Choroid plexus epithelial cell (primary cell): ENCODE data around the gene GBP5.

DNA sequence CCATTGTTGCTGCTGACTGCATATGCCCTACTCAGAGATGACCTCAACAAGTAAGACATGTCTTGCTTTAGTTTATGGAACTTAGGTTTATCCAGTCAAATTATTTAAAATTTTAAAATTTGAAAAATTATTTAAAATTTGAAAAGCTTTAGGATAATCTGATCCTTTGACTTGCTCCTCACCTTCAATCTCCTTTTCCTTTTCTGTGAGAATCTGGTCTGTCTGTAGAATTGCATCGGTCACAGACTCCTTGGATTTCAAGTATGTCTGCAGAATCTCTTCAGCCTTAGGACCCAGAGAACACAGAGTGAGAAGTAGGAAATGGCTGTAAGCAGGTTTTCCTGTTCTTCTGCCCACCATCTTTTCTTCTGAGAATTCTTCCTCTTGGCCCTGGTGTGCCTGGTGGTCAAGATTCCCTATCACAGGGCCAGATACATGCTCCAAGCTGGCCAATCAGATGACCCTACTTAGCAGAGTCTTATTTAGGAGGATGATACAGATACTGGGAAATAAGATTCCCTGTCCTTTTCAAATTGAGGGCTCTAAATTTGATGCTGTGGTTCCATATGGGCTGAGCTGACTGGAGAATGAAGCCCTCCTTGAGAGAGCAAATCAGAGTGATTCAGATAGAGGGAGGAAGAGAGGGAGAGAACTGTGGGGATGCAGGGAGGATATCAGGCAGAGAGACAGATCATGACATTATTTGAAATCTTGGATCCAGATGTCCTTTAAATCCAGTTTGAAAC lies 13.3 kb downstream of the GBP3 start:
- RRBS: no CpG with 5 or more reads among the region's 1 CpG

DNA sequence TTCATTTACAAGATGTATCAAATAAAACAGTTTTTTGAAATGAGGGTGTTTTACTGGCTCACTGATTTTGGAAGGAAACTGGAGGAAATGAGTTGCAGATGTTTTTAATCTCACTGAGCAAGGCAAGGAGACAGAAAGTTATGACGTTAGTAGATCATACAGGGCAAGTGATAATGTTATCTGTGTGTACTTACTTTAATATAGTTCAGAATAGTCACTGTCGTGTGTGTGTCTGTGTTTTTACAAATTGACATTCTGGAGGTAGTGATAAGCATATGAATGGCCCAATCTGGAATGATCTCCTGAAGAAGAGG lies 1.9 kb upstream of the GBP4 start:
- RRBS: no CpG with 5 or more reads among the region's 2 CpGs

- RRBS: no CpG with 5 or more reads among the region's 13 CpGs
These were observed at the start of gene GBP5 for GRCh38 chr1:89272563-89273465. GBP5 (minus strand) TSS chr1:89272860.

- RRBS: no CpG with 5 or more reads among the region's 9 CpGs
These were observed 40.8 kb downstream of the LRRC8B start for GRCh38 chr1:89565129-89566104.

GRCh38 chr1:89574560-89575394 lies 50.1 kb downstream of the LRRC8B start:
- RRBS: no CpG with 5 or more reads among the region's 5 CpGs

GRCh38 chr1:89583165-89583966 lies 49.6 kb upstream of the LRRC8C start:
- RRBS: no CpG with 5 or more reads among the region's 8 CpGs

DNA sequence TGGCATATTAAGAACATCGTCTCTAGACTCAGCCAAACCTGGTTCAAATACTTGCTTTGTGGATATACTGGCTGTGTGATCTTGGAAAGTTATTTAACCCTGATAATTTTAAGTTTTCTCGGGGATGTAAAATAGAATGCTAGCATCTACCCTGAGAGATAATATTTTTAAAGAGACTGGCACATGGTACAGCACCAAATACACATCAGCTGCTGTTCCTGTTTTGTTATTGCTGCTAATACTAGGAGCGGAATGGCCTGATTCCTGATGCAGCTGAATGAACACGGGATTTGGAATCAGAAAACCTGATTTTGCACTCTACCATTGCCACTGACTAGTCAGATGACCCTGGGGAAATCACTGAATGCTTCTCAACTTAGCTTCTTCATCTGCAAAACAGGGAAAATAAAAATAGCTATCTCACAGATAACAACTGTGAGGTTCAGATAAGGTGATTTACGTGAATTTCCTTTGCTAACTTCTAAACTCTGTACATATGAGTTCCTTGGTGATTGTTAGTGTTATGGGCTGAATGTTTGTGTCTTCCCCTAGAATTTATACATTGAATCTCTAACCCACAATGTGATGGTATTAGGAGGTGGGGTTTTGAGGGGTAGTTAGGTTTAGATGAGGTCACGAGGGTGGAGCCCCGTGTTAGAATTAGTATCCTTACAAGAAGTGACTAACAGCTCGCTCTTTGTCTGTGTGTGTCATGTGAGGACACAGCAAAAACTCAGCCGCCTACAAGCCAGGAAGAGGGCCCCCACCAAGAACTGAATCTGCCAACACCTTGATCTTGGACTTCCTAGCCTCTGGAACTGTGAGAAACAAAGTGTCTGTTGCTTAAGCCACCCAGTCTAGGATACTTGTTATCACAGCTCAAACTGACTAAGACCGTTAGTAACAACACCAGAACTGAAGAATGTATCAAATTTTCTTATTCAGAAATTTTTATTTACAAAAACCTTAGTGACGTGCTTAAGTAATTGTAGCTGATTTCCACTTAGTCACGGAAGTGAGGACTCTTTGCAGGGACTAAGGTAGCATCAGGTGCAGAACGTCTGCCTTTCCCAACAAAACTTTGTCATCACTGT lies 24.8 kb upstream of the LRRC8C start:
- RRBS: no CpG with 5 or more reads among the region's 13 CpGs

GRCh38 chr1:89610628-89611307 lies 22.2 kb upstream of the LRRC8C start:
- RRBS: no CpG with 5 or more reads among the region's 7 CpGs

GRCh38 chr1:89699361-89699944 lies 66.5 kb downstream of the LRRC8C start:
- RRBS: no CpG with 5 or more reads among the region's 4 CpGs

- RRBS: no CpG with 5 or more reads among the region's 9 CpGs
These were observed 68.0 kb upstream of the LRRC8D start for GRCh38 chr1:89752929-89753186.

DNA sequence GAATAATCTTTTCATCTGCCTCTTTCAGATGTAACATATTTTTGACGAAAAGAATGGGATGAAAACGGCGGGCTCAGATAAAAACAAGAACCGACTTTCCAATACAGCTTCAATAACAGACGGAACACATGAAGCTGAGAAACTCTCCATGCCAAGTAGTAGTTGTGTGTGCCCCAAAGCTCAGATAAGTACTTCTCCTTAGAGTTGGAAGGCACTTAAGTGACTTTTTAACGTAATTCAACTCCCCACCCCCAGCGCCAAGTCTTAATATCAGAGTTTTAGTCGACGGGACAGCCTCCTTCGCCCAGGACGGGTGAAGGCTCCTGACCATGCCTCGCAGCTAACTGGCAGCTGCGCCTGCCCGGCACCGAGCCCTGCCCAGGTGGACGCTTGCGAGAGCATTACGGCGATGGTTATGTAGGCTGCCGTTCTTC lies 467 bp upstream of the LRRC8D start:
- RRBS: no CpG with 5 or more reads among the region's 20 CpGs

DNA sequence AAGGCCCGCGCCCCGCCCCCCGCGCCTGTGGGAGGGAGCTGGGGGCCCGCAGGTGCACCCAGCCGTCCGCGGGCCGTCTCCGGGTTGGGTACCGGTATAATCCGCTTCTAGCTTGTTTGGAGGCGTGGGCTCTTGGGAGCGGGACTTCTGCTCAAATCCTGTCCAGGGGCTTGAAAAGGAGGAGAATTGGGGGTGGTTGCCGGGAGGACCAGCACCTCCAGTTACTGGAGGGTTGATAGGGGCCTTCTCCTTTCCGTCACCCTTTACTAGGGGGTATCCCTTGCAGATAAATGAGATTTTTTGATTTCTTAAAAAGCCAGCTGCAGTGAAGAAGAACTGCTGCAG lies 965 bp downstream of the LRRC8D start:
- RRBS: 1% methylated on average over 12 of the region's 17 CpGs

DNA sequence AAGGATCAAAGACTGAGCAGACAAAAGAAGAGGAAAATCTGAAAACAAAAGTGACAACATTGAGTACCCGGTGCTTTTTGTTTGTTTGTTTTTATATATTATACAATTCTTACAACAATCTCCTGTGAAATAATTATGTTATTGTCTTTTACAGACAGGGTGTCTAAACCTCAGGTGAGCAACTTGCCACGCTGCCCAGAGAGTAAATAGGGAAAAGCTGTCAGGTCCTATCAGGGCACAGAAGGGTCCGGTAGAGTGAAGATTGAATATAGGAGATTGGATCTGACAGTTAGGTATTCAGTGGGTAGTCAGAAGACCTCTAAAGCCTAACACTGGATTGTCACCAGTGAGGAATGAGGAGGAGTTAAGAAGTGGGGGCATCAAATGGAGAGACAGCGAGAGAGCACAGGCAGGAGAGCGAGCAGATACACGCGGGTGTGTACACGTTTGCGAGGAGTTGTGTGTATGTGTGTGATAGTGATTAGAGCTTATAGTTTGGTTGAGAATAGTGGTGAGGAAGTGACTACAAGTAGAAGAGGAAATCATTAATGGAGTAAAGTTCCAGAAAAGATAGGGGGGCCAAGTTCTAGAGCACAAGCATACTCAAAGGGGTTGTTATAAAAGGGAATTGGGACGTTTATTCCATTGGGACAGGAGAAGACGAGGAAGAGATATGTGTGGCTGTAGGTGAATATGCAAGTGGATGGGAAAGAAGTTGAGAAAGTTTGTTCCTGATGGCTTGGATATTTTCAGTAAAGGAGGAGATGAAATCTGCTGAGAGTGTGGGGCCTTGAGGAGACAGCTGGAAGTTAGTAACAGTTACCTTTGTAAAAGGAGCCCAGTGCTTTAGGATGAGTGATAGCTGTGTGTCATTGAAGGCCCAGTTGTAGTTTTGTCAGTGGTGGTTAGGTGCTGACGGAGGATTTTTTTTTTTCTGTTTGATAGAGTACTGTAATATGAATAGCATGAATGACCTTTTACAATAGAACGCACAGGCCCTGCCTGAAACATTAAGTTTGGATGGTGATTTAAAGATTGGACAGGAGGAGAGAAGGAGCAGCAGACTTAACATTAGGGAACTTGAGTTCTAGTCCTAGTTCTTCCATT lies 33.0 kb downstream of the LRRC8D start:
- RRBS: no CpG with 5 or more reads among the region's 13 CpGs

DNA sequence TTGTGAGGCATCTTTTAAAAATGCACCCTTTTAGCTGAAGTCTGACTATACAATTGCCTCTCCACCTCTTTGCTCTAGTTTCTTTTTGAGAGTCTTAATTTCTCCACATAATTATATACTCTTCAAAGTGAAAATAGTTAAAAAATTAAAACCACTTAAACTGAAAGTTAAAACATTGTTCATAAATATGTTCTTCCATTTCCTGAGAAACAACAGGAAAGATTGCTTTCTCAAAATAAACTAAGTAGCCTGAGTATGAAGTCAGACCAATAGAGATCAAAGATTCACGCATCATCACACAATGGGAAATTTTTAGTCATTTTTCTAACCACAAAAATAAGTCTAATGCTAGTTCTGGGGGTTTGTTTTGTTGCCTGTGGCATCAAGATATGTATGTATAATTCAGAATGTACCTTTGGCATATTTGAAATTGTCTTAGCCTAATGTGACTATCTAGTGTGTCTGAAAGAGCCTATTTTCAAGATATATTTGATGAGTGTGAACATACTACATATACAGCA lies 34.8 kb downstream of the LRRC8D start:
- RRBS: no CpG with 5 or more reads among the region's 1 CpG

DNA sequence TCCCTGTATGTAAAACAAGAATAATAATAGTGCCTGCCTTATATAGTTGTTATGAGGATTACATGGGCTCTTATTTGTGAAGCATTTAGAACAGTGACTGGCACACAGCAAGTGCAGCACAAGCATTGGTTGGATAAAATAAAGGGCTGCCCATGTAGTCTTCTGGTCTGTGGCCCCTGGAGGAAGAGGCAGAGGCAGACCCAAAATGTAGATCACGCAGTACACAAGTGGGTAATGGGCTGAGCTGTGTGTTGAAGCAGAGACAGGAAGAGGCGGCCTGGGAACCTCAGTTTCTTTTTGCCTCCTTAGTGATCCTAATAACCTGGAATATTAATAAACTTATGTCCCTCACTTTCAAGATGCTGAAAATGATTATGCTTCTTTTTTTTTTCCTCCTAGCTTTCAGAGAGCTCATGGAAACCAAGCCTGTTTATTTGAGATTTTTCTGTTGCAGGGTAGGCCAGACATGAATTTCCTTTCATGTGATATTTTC lies 42.4 kb downstream of the LRRC8D start:
- RRBS: no CpG with 5 or more reads among the region's 2 CpGs

- RRBS: no CpG with 5 or more reads among the region's 5 CpGs
These were observed 79.9 kb downstream of the LRRC8D start for GRCh38 chr1:89900478-89901373.

GRCh38 chr1:89906459-89907209 lies 85.8 kb downstream of the LRRC8D start:
- RRBS: no CpG with 5 or more reads among the region's 4 CpGs

GRCh38 chr1:89996346-89996867 lies 1.5 kb downstream of the ZNF326 start:
- RRBS: no CpG with 5 or more reads among the region's 9 CpGs

DNA sequence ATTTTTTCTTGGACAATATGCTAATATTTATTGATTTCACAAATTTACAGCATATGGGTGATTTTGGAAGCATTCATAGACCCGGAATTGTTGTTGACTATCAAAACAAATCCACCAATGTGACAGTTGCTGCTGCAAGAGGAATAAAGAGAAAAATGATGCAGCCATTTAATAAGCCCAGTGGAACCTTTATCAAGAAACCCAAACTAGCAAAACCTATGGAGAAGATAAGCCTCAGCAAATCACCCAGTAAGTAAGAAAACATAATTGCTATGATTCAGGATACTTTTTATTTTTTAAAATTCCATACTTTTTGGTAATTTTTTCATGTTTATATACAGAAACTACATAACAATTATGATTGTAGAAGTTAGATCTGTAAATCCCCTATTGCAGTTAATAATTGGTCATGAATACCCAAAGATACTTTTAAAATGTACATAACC lies 15.2 kb downstream of the ZNF326 start:
- RRBS: no CpG with 5 or more reads among the region's 1 CpG

DNA sequence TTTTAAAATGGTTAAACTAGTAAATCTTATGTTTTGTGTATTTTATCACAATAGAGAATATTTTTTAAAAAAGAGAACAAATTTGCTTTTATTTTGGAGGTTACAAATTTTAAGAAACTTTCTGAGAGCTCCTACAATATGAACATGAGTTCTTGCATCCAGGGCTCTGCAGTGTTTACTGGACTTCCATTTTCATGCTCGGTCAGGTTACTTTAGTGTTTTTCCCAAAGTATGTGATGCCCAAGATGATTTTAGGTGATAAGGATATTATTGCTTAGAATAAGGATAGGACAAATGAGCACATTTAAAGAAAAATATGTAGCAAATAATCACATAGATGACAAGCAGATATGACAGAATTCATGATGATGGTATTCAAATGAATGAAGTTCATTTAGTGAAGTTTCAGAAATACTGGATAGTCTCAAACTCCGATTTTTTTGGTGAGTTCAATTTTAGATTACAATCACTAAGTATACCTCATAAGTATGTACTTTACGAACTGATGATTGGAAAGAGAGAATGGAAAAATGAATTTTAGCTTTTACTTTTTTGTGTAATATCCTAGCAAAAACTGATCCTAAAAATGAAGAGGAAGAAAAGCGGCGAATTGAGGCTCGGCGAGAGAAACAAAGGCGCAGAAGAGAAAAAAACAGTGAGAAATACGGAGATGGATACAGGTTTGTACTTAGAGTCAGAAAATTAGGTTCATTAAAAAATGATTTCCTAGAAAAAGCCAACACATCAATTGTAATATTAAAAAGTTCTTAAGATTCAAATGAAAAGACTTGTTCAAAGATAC lies 17.8 kb downstream of the ZNF326 start:
- RRBS: no CpG with 5 or more reads among the region's 9 CpGs